Daoy (cell line): ENCODE data around the gene IL10RA.

- RAMPAGE, long total RNA: no peak
These were observed 433.4 kb downstream of the BUD13 start for GRCh38 chr11:116339354-116339872.

DNA sequence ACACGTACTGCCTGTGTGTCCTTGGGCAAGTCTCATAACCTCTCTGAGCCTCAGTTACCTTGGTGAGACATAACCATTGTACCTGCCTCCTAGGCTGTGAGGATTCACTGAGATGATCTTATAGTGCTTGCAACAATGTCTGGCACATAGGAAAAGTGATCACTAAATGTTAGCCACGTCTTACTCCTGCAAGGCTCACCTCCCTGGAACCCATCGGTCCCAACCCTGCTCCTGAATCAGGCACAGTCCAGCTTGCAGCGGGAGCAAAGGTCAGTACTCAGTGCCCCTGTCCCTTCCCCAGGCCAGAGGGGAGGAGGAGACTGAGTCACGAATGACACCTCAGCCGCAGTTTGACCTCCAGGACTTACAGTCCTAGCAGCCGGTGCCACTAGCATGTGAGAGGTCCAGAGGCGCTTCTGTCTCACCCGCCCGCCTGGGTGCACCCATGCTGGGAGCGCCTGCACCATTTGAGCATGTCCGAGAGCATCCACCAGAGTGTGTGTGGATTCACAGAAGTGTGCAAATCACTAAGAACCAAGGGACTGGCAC, 3.0 kb upstream of the APOA4 start:
- RAMPAGE, long total RNA: no peak

DNA sequence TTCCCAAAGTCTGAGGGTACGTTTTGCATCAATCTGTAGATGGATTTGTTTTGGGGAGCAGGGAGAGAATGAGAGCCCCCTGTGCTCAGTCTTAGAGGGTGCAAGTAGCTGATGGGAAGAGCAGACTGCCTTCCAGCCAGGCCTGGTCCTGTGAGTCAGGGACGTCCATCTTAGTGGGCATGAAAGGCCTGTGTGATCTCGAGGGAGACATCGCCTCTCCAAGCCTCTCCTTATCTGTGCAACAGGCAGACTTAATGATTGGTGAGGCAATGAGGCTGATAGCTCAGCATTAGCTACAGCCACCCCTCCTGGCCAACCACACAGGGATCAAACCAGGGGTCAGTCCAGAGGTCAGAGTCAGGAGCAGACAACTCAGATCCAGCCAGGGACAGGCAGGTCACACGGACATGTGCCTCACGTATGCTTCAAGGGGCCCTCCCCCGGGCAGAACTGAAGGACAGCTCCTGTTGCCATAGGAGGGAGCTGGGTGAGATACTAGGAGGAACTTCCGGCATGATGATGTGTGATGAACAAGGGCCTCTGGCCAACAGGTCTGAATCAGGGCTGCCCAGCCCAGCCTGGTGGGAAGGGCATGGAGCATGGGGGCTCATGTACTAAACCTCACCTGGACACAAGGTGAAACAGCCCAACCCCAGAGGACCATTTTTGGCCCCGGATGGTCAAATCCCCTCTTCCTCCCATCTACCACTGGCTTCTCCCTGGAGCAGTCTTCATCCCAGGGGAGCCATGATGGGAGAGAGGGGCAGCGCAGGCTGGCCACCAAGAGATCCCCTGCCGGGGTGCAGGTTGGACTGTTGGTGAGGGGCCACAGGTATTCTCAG, 2.8 kb upstream of the APOC3 start:
- RAMPAGE, long total RNA: no peak

DNA sequence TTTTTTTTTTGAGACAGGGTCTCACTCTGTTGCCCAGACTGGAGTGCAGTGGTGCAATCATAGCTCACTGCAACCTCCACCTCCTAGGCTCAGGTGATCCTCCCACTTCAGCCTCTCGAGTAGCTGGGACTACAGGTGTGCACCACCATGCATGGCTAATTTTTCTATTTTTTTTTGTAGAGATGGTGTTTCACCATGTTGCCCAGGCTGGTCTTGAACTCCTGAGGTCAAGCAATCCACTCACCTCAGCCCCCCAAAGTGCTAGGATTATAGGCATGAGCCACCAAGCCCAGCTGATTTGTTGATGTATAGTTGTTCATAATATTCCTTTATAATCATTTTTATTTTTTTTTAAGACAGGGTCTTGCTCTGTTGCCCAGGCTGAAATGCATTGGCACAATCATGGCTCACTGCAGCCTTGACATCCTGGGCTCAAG, 110.5 kb upstream of the APOA1 start:
- RAMPAGE, long total RNA: no peak

GRCh38 chr11:116955522-116956048, 118.2 kb upstream of the APOA1 start:
- RAMPAGE, long total RNA: no peak

DNA sequence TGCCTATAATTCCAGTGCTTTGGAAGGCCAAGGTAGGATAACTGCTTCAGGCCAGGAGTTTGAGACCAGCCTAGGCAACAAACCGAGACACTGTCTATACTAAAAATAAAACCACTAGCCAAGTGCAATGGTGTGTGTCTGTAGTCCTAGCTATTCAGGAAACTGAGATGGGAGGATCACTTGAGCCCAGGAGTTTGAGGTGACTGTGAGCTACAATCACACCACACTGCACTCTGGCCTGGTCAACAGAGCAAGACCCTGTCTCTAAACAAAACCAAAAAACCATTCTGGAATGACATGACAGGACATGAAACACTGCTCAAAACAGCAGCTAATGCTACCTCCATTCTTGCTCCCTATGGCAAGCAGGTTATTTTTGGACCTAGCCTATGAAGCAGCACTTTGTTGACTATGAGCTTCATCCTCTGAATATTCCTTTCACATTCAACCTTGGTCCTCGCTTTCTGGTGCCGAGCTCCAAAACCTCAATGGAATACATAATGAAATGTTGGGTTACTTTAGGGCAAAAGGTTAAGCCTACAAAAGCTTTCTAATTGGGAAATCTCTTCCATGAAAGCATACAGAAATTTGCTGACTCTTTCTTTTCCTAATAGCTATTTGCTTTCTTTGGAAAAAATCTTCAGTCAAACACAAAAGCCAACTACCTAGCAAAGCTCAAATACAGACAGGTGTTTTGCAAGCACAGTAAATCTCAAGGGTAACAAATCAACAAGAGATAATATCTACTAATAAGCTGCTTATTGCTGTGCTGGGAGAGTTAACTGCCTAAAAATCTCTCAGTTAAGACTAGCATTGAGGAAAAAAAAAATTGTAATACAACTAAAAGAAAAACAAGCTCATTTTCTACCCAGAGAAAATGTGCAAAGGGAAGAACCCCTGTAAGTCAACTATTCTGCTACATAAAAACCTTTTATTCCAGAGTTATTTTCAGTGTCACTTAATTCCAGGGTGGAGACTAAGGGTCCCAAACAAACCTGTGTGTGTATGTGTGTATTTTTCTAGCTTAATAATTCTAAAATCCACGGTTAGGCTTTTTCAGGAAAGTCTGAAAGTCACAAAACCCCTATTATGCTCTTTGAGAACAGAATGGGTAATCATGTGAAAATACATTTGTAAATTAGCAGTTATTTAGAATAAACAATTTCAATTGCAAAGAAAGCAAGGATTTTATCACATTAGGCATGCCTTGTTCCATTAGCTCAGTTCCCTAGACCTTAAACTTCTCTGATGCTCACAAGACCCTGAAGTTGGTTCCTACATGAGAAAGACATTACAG, 20.9 kb downstream of the SIK3 start:
- RAMPAGE, long total RNA: no peak

- RAMPAGE, long total RNA: no peak
These were observed 3.4 kb upstream of the TAGLN start for GRCh38 chr11:117195628-117196283.

DNA sequence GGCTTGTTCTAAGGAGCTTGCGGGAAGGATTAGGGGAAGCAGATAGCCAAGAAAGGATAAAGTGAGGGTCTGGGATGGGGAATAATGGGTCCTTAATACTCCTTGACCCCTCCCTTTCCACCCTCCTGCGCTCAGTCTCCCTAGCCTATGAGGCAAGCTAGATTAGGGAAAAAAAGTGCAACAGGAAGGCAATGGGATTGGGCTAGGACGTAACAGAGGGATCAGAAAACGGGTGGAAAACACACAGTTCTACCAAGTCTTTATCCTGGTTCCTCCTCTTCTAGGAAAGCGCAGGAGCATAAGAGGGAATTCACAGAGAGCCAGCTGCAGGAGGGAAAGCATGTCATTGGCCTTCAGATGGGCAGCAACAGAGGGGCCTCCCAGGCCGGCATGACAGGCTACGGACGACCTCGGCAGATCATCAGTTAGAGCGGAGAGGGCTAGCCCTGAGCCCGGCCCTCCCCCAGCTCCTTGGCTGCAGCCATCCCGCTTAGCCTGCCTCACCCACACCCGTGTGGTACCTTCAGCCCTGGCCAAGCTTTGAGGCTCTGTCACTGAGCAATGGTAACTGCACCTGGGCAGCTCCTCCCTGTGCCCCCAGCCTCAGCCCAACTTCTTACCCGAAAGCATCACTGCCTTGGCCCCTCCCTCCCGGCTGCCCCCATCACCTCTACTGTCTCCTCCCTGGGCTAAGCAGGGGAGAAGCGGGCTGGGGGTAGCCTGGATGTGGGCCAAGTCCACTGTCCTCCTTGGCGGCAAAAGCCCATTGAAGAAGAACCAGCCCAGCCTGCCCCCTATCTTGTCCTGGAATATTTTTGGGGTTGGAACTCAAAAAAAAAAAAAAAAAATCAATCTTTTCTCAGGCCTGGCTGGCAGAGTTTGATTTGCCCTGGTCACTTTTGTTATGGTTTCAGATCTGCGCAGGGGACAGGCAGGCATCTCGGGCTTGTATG, 5.0 kb downstream of the TAGLN start:
- RAMPAGE, long total RNA: no peak

DNA sequence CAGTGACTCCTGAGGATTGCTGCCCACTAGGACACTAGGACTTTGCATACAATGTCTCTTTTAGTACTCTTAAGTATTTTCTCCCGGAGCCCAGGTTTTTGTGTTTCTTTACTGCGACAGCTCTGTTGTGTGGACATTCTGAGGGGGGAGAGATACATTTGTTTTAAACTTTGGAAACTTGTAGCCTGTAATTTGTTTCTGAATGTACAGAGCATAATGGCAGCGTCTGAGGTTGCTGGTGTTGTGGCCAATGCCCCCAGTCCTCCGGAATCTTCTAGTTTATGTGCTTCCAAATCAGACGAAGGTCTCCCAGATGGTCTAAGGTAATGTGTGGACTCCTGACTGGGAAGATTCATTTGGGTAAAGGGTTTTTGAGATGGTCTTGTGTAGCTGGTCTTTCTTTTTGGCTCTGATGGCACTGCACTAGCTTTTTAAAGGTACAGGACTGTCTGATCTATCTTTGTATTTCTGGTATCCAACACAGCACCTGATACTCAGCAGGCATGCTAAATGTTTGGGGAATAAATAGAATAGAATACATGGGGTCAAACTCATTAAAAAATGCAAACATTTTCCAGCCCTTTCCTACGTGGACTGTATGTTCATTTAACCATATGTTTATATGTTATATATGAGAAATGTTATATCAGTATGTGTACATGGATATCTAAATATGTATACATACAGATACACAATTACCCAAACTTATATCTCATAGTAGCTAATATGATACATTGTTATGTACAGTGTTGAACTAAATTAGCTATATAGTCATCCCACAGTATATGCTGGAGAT, 1.8 kb downstream of the RNF214 start:
- RAMPAGE, long total RNA: no peak

DNA sequence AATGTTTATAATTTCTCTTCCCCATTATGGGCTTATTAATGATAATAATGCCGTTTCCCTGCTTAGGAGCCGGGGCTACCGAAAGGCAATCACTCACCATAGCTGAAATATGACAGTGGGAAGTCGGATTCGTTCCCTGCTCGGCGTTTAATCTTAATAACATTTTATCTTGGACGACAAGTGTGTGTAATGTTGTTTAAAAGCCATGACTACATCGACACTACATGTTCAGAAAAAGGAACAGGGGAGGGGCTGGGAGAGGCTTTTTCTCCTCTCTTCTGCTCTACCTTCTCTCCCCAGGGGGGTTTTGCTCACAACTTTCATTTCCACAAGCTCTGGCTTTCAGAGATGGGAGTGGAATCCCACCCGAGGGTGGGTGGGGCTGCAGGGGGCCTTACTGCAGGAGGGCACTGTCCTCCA, 105.5 kb downstream of the DSCAML1 start:
- RAMPAGE, long total RNA: no peak

DNA sequence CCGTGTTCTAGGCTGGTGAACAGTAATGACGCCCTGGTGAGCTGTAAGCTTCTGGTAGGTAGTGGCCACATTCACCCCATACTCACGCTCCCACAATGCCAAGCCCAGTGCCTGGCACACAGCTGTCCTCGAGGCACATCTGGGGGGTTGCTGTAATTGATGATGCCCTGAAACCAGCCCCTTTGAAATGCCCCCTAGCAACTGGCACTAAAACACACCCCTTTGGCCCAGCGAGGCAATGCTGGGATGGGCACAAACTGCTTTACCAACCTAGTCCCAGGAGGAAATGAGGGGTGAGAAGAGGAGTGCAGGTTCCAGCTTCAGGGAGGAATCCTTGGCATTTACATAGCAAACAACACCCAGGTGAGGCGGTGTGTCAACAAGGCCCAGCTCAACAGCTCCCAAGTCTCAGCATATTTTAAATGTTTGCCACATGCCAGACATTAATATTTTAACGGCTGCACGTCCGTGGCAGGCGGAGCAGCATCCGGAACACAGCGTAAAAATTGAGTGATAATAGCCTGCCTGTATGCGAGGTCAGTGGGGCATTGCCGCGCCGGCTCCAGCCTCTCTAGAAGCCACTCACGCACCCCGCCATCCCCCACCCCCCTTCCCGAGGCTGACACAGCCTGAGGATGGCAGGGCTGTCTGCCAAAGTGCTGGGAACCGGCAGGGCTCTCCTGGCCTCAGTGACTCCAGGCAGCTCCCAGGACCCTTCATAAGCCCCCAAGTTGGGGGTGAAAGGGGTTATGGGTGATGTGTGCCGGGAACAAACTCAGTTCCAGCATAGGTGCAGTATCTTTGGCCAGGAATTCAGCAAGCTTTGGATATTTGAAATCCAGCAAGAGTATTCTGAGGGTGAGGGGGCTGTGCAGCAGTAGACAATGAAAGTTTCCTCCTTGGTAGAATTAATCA, 79.1 kb downstream of the DSCAML1 start:
- RAMPAGE, long total RNA: no peak

DNA sequence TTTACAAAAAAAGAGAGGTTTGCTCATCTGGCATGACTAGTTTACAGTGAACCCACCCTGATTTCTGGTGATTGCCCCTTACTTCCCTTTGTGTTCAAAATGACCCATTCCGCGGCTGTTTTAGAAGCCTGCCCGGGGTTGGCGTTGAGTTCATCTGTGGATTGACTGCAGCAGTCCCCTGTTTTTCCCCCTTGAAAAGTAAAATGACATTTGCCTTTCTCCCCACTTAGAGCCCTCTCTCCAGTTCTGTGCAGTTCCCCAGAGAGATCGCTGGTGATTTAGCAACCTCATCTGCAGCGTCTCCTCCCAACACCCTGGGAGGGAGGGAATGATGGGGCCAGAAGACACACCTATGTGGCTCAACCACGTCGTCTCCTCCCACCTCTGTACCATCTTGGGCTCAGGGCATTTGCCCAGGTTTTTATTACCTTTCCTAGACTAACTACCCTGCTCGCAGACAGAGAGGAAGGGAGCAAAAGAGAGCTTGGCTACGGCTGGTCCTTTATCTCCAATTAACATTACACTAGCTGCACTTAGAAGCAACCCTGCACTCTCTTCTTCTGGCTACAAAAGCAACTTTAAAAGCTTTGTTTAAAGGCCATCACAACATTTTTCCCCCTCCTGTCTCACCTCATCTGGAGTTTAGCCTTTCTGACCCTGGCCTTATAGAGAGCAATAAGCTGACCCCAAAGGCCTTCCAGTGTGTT, 73.4 kb downstream of the DSCAML1 start:
- RAMPAGE, long total RNA: no peak

GRCh38 chr11:117836006-117836392, 11.5 kb upstream of the FXYD2 start:
- RAMPAGE, long total RNA: no peak

DNA sequence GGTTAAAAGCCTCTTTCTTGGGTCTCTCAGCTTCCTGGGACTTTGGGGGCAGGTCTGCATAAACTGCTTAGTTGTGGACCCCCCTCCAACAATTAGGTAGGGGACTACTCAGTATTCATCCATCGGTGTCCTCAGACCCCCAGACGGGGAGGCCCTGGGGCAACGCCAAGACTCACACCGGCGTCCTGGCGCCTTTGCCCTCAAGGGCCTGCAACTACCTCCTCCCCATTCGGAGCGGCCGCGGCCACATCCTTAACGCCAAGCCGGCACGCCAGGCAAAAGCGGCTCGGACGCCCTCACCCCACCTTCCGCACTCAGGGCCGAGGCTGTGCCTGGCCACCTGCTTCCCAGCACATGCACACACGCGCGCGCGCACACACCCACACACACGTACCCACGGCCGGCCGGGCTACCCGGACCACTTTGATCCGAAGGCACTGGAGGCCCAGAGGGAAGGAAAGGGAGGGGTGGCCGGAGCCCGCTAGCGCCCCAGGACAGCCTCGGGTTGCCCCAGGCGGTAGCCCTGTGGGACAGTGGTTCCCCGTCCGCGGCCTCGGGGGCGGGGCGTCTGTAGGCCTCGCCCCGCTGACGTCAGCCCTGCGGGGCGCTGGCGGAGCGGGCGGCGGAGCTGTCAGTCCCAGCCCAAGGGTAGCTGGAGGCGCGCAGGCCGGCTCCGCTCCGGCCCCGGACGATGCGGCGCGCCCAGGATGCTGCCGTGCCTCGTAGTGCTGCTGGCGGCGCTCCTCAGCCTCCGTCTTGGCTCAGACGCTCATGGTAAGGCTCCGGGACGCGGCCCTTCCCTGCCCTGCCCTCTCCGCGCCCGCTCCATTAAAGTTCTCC, at the start of gene IL10RA:
Gene IL10RA, plus strand, starts transcription at position 634 of the 840 bp plus-strand sequence.
- RAMPAGE, long total RNA: no peak

GRCh38 chr11:117995233-117996015, 9.2 kb downstream of the IL10RA start:
- RAMPAGE, long total RNA: no peak

DNA sequence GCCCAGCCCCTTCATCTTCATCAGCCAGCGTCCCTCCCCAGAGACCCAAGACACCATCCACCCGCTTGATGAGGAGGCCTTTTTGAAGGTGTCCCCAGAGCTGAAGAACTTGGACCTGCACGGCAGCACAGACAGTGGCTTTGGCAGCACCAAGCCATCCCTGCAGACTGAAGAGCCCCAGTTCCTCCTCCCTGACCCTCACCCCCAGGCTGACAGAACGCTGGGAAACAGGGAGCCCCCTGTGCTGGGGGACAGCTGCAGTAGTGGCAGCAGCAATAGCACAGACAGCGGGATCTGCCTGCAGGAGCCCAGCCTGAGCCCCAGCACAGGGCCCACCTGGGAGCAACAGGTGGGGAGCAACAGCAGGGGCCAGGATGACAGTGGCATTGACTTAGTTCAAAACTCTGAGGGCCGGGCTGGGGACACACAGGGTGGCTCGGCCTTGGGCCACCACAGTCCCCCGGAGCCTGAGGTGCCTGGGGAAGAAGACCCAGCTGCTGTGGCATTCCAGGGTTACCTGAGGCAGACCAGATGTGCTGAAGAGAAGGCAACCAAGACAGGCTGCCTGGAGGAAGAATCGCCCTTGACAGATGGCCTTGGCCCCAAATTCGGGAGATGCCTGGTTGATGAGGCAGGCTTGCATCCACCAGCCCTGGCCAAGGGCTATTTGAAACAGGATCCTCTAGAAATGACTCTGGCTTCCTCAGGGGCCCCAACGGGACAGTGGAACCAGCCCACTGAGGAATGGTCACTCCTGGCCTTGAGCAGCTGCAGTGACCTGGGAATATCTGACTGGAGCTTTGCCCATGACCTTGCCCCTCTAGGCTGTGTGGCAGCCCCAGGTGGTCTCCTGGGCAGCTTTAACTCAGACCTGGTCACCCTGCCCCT, 12.8 kb downstream of the IL10RA start:
- RAMPAGE, long total RNA: no peak

GRCh38 chr11:118008135-118008583, 22.0 kb downstream of the IL10RA start:
- RAMPAGE, long total RNA: no peak

GRCh38 chr11:118046625-118046991, 30.3 kb upstream of the TMPRSS4 start:
- RAMPAGE, long total RNA: no peak

- RAMPAGE, long total RNA: no peak
These were observed 4.4 kb downstream of the TMPRSS4 start for GRCh38 chr11:118081106-118081772.

DNA sequence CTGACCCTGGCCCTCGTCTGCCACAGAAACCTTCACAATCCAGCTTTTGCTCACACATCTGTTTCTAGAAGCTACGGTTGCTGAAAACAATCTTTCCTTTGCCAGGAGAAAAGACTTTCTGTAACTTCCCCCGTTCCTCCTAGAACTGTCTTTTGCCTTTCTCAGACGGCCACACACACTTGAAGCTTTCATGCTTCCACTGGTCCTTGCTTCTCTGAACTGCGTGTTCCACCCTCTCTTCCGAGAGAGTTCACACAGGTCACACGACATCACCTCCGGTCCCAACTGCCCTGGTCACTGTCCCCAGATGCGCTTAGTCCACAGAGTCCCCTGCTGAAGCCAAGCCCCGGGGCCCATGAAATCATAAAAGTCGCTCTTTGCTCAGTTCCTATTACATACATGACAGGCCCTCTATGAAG, 3.6 kb downstream of the SMIM35 start:
- RAMPAGE, long total RNA: no peak